Vein endothelial cell (primary cell): ENCODE data around the genes LIMS2, HS6ST1, POTEF and MZT2B.

DNA sequence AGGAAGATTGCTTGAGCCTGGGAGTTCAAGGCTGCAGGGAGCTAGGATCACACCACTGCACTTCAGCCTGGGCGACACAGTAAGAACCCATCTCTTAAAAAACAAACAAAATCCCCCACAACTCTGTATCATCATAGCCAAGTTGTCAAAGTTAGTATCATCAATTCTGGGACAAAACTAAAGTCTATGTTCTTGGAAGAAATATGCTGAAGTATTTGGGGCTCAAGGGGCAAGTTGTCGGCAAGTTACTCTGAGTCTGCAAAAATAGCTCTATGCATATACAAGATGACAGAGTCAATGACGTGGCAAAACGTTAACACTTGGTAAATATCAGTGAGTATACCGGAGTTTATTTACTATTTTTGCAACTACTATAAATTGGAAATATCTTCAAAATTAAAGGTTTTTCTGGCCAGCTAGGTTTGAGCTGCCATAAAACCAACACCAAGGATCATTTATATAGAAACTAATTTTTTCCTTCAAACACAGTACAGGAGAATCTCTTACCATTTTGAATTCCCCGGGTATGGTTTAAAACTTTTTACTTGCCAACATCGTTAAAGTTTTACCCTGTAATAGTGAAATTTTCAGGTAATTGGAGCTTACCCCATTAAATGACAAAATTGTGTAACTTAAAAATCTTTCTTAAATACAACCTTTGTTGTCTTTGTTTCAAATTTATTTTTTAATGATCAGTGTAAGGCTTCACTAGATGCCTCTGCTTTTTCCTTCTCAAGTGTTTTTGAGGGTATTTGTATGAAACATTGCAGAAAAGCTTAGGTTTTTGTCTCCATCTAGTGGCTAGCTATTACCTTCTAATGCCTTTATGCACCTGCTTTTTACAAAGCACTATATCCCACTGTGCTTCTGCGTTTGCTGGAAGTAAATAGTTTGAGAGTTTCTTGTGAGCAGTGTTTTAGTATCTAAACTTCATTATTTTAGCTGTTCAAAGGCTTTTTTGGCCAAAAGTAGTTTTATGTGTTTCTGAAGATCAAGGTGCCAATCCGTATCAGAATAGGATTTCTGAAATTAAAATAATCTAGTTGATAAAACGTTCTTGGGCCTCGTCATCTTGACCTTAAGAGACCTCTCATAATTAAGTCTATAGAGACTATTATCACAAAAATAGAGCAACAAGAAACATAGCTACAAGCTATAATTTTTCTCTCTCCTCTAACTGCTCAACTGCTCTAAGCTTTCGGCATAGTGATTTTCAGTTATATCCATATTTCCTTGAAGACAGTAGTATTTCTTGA, 47.2 kb downstream of the IWS1 start:
- CAGE, long polyA plus RNA, result no peak

GRCh38 chr2:127628505-127629237, 17.3 kb upstream of the GPR17 start:
- CAGE, long polyA plus RNA, result no peak

DNA sequence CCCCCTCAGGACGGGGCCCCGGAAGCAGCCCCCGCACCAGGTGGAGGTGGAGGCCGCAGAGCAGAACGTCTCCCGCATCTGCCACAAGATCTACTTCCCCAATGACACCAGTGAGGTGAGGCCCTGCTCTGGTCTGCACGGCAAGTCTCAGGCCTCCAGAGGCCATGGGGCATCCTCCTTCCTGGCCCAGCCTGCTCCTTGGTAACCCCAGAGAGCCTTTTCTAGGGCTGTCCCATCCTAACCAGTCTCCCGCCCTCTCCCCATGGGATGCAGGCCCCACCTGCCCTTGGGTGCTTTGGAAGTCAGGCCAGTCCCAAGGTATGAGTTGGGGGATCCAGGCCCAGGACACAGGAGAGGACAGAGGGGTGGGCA, 12.7 kb upstream of the GPR17 start:
- CAGE, long polyA plus RNA, result no peak

- CAGE, long polyA plus RNA, result no peak
Observed at GRCh38 chr2:127675366-127676048, at the start of gene LIMS2. Gene LIMS2 (minus strand): TSS chr2:127675530.

GRCh38 chr2:128133004-128133395, 42.0 kb downstream of the UGGT1 start:
- CAGE, long polyA plus RNA, result no peak

DNA sequence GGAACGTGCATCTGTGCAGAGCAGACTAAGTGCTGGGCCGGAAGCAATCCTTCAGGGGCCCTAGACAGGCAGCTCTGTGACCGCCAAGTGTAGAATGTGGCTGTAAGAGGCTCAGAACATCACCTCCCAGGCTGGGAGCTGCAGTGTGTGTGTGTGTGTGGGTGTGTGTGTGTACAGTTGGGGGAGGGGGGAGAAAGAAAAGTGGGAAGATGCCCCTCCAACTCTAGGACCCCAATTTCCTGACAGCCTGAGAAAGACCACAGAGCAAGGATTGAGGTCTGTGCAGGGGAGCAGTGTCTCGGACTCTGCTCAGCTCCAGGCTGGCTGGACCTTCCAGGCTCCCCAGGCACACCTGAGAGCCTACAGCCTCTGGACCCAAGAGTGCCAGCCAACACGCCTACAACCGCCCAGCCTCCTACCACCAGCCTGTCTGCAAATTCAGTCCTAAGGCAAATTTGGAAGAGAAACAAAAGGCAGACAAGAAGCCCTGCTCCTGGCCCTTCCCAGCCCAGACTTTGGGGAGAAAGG, 2.1 kb downstream of the HS6ST1 start:
- CAGE, long polyA plus RNA, result no peak

DNA sequence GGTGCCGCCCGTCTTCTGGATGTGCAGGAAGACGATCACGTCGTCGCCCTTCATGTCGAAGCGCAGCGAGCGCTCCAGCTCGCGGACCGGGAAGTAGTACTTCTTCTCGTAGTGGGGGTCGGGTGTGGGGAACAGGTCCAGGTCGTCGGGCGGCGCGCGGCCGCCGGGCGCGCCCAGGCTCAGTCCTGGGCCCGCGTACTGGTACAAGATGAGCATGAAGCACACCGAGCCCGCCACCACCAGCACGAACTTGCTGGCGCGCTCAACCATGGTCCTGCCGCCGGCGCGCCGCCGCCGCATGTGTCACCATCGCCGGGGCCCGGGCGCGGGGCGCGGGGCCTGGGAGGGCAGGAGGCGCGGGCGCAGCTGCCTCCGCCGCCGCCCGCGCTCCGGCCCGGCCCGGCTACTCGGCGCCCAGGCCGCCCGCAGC, 389 bp downstream of the HS6ST1 start:
- CAGE, long polyA plus RNA, result no peak

GRCh38 chr2:128318694-128319212, at the start of gene HS6ST1:
Gene HS6ST1 (minus strand): TSS chr2:128318868.
- CAGE, long polyA plus RNA, result no peak

DNA sequence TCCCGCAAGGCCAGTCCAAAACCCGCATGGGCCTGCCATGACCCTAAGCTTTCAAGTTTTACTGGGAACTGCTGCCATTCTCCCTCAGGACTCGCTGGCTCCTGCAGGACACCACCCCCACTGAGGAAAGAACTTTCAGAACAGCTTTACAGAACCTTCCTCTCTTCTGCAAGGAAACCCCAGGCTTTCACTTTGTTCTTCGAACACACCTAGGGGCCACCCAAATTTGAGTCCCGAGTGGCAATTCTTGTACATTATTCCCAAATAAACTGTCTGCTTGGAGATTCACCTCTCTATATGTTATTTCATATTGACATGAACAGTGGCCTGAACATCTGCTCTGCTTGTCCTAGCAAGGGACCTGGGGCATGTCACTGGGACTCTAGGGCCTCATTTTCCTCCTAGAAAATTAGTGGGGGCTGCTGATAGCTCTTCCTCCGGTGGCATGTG, 320.6 kb upstream of the HS6ST1 start:
- CAGE, long polyA plus RNA, result no peak

DNA sequence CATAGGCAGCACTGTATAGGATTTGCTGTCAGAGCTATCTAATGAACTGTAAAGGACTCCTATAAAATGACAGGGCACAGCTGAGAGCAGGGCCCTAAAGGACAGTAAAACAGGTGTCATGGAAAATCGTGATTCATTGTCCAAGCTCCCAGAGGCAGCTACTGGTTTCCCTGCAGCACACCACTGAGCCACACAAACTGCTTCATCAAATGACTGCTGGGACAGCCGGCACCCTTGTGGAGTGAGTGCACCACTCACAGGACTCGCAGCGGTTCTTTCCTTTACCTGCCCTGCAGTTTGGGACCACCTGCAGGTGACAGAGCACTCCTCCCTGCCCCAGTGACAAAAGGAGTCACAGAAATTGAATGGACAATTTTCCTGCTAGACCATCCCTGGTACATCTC, 655.3 kb upstream of the HS6ST1 start:
- CAGE, long polyA plus RNA, result no peak

DNA sequence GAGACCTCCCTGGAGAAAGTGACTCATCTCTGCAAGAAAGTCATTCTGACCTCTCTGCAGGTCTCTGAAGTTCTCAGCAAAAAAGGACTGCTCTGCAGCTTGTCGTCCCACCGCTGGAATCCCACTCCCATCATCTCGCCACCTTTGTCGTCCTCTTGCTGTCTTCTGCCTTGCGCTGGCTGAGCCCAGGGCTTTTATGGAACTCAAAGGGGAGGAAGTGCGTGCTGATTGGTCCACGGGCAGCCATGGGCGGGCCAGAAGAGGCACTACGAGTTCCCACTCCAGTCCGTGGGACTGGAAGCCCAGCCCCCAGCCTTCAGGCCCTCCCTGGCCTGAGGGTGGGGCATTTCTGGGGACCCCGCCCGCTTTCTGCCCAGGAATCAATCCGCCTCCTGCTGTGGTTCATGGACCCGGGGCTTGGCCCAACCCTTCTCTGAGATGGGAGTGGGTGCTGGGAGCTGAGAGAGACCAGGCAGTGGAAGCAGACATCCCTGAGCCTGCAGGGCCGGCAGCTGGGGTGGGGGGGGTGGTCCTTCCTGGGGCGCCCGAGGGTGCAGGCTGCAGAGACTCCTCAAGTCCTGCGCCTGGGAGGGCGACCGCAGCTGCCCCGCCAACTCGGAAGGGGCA, 660.7 kb upstream of the RAB6C start:
- CAGE, long polyA plus RNA, result no peak

GRCh38 chr2:130129060-130129522, at the start of gene POTEF:
Gene POTEF (minus strand): TSS chr2:130129222.
- CAGE, long polyA plus RNA, result no peak

GRCh38 chr2:130181856-130183025, at the start of gene MZT2B:
Gene MZT2B (plus strand): TSS chr2:130182262.
- CAGE, long polyA plus RNA, result start-site peak on the plus strand at chr2:130182231-130182279, 2,779 and 2,544 reads in 2 replicates

GRCh38 chr2:130183026-130183625, 1.1 kb downstream of the MZT2B start:
- CAGE, long polyA plus RNA, result no peak

GRCh38 chr2:130328128-130328658, 13.8 kb downstream of the CCDC115 start:
- CAGE, long polyA plus RNA, result no peak

DNA sequence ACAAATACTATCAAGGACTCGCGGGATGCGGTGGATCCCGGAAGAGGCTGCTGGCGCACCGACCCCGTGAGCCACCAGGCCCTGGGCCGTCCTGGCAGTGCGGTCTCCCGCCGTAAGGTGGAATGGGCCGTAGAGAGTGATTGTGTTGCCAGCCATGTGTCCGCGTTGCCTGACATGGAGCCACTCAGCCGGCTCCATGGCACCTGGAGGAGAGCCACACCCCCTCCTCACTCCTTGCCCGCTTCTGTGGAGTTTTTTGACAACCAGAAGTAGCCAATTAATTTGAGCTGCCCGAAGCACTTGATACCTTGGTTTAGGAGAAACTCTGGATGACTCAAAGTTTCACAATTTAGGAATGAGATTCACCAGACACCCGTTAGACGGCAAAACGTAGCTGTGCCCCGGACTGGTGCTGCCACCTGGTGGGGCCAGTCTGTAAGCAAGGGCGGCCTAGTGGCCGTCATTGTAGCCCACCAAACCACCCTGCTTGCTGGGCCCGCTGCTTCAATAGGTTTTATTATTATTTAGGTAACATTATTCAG, 9.6 kb downstream of the CCDC115 start:
- CAGE, long polyA plus RNA, result no peak

DNA sequence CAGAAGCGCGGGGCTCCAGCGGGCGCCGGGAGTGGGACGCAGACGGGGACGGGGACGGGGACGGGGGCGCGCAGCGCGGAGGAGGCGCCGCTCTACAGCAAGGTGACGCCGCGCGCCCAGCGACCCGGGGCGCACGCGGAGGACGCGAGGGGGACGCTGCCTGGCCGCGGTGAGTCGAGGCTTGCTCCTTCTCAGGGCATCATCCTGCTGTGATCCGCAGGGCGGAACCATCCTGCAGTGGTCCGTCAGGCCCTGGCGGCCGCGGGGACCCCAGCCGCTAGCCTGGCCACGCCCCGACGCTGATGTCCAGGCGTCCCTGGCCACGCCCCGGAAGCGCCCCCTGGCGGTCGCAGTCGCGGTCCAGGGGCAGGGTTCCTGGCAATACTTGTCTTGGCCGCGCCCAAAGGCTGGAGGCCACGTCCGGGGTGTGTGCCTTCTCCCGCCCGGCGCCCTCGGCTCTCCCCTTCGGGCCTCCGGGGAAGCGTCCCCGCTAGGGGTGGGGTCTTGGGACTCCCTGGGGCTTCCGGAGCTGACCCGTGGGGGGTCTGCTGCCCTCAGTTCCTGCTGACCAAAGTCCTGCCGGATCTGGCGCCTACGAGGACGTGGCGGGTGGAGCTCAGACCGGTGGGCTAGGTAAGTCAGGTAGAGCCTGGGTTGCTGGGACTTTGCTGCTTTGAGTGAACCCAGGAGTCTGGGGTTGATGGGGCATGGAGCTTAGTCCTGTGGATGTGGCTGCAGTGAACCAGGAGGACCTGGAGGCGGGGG, 16.6 kb downstream of the PTPN18 start:
- CAGE, long polyA plus RNA, result no peak

DNA sequence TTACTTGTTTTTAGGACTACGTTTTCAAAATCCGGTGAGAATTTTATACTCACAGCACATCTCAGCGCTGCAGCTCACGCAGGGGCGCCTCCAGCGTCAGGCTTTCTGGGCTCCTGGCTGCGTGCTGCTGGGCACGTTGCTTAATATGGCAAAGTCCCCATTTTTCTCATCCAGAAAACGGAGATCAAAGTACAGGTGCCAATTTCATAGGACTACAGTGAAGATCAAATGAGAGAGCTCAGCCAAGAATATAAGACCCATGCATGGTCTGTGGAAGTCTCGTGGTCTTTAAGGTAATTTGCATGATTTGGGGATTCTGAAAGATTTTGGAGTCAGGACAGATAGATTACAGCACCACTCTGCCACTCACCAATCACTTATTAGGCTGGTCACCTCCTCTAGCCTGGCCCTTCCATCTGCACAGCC, 36.2 kb downstream of the PTPN18 start:
- CAGE, long polyA plus RNA, result no peak

GRCh38 chr2:130820204-130820826, 16.4 kb upstream of the ARHGEF4 start:
- CAGE, long polyA plus RNA, result no peak

DNA sequence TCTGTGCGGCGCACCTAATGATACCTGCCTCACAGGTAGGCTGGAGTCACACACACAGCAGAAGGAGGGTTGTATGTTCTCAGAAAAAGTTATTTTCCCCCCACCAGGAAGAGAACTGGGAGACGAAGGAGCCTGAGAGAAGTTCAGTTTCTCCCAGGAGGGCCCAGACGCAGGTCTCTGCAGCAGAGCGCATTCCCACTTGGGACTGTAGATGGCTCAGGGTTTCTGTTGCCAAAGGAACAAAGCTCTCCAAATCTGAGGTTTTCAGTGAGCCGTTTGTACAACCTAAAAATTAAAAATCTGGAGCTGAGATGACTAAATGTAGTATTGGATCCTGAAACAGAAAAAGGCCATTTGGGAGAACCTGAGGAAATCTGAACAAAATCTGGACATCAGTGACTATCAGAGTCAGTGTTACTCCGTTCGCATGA, 78.2 kb downstream of the FAM168B start:
- CAGE, long polyA plus RNA, result no peak